Penis (tissue), 1 donor: ENCODE measurements around a stretch of chr2.

GRCh38 chr2:190211145-190211849 is 30.6 kb downstream of the C2orf88 start:
- PRO-cap = no peak

DNA sequence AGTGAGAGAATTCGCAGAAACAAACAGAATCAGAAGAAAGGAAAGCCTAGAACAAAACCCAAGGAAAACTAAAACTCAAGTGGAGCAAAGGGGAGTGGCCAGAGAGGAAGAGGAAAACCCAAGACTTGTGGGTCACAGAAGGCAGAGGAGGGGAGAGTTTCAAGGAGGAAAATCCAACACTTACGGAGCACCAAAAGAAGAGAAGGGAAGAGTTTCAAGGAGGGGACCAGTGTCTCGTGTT is 1.5 kb upstream of the MFSD6 start:
- PRO-cap = unidirectional peak, plus-strand start at position 144 of the sequence

GRCh38 chr2:190435879-190437183 is 28.2 kb downstream of the MFSD6 start:
- PRO-cap = no peak

- PRO-cap = no peak
Observed at GRCh38 chr2:190442126-190443127, 34.3 kb downstream of the MFSD6 start.

GRCh38 chr2:190477771-190478618 is 56.5 kb downstream of the NEMP2 start:
- PRO-cap = no peak

DNA sequence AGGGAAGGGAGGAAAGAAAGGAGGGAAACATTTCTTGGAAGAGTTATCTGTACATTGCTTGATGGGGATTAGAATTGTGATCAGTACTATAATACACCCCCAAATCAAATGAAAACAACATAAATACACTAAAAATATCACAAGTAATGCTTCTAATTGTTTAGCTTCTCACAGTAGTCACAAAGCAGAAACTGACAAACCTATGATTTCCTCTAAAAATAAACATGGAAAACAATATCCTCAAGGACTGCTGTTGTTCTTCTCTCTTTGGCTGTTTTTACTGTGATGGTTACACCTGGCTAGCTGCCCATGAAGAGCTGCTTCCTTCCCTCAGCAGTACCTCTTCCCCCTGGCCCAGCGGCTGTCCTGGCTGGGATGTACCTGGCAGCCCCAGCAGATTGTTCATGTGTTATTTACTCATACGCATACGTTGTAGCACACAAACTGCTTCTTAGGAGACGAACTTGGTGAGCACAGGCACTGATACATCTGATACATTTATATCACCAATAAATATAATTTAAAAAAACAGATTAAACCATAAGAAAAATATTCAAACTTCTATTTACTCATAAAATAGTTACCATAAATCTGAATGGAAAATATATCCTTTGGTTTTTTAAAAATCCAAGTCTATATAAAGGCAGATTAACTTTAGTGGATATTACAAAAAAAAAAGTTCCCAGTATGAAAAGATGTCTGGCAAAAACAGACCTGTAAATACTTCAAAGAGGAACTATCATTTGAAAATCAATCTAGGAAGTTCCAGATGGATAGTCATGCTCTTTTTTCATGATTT is 27.3 kb downstream of the NEMP2 start:
- PRO-cap = no peak

GRCh38 chr2:190510022-190510429 is 24.5 kb downstream of the NEMP2 start:
- PRO-cap = no peak

- PRO-cap = unidirectional peak, minus-strand start at chr2:190545871
Observed at GRCh38 chr2:190545638-190546142, 11.2 kb upstream of the NEMP2 start.

- PRO-cap = no peak
Observed at GRCh38 chr2:190811087-190811489, 69.5 kb upstream of the GLS start.

DNA sequence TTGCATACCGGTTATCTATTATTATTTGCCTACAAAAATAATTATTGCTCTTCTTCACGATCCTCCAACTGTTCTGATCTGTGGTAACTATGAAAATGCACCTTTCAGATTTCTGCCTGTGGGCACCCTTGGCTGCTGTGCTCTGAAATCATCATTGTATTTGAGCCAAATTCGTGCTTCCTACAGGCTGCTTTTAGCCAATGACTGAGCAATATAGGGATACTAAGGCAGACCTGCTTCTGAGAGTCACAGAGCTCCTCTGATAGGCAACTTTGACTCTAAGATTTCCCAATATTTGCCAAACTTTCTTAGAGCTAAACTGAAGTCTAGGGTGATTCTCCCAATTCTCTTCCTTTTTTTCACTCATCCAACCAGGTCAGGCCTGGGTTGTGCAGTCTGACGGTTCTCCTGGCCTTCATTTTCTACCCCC is 38.4 kb upstream of the GLS start:
- PRO-cap = no peak

DNA sequence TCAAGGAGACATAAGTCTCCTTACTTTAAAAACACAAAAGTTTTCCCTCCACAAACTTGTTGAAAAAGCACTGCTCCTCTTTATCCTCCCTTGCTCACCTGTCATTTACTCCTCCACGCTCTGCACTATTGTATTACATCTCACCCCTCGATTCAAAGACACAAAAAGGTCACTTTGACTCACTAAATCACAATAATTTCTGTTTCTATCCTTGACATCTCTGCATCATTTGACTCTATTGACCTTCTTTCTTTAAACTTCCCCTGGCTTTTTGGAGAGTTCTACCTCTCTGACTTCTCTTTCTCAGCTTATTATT is 35.0 kb upstream of the GLS start:
- PRO-cap = no peak

DNA sequence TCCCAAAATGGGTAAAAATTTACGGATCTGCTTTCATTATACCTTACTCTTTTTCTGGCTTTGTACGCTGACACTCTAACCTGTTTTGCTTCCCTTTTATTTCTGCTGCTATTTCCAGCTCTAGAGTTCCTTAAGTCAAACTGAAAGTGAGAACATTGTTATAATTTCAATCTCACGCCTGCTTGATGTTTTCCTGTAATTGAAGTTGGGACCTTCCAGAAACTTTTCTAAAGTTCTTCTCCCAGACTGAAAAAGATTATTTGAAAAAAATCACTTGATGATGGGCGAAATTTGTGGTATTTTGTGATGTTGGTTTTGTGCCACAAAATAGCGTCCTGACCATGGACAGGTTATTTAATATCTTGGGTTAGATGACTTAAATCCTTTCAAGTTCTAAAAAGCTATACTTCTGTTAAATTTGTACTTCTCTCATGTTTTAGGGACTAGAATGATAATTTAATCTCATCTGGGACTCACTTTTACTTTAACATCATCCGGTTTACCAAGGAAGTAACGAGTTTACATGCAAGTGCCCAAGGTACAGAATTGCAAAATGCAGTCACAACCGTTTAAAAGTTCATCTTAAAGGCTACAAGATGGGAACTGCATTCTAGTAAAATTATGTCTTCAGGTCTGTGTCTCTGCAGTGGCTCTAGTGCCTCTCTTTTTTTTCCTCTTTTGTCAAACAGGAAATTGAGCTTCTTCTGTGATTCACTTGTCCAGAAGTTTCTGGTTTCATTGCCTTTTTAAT is 2.0 kb downstream of the GLS start:
- PRO-cap = no peak

DNA sequence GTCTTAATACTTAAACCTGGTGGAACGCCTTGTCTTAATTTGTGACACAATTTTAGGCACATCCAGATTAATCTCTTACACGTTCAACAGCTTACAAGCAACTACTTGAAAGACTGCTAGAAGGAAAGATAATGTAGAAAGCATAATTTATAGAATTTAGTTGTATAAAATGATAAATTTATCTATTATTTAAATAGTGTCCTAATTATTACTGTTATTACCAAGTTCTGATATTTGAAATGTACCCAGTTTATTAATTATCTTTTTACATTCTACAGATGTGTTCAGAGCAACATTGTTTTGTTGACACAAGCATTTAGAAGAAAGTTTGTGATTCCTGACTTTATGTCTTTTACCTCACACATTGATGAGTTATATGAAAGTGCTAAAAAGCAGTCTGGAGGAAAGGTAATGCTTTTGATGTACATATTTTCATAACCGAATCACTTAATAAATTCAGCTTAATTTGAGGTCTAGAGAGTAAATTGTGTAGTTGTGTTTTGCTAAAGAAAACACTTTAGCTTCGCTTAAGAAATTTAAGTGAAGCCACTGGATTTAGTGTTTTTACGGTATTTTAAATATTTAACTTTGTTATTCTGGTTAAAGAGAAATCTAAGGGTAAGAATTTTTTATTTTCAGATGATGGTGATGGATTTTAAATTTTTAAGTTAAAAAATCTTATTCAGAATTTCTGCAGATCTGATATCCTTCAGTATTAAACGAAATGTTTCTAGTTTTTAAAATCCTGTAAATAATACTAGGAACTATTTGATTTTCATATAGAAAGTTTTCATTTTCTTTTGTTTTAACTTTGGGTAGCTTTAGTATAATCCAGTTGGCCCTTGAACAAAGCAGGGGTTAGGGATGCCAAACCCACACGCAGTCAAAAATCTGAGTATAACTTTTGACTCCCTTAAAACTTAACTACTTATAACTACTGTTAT is 19.9 kb downstream of the GLS start:
- PRO-cap = no peak

DNA sequence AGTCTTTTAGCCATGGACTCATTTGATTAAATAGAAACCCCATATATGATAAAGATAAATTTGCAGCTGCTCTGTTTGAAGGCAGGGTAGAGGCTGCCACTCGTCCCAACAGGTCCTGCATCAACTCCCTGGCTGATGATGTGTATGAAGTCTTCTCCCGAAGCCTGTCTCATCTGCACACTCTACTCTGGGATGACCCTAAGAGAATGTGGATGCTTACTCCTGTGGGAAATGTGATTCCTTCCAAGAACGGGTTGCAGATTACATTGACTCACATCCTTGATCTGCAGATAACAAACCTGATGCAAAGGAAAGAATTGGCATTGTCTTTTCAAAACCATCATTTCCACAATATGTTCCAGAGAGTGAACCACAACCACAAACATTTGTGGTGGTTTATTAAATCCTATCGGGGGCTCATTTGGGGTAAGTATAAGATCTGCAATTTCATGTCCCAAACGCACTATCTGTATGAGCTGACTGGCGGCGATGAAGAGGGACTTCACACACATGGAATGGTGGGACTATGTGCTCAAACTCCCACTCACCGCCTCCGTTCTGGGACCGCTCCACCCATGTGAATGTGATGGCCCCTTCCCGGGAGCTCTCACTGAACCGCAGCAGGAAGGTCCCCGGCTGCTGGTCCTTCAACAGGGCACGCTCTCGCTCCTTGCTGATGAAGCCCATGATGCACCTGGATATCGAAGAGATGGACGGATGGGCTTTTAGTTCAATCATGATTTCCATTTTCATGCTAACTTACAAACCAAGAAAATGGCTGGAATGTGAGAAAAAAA is 35.5 kb downstream of the STAT1 start:
- PRO-cap = no peak

- PRO-cap = no peak
Observed at GRCh38 chr2:191041568-191042077, 27.7 kb upstream of the STAT1 start.

- PRO-cap = no peak
Observed at GRCh38 chr2:191202496-191203298, 42.5 kb upstream of the MYO1B start.

GRCh38 chr2:191233995-191234194 is 11.3 kb upstream of the MYO1B start:
- PRO-cap = no peak

- PRO-cap = no peak
Observed at GRCh38 chr2:191305135-191305906, 60.1 kb downstream of the MYO1B start.

- PRO-cap = no peak
Observed at GRCh38 chr2:191390620-191391064, 145.4 kb downstream of the MYO1B start.

DNA sequence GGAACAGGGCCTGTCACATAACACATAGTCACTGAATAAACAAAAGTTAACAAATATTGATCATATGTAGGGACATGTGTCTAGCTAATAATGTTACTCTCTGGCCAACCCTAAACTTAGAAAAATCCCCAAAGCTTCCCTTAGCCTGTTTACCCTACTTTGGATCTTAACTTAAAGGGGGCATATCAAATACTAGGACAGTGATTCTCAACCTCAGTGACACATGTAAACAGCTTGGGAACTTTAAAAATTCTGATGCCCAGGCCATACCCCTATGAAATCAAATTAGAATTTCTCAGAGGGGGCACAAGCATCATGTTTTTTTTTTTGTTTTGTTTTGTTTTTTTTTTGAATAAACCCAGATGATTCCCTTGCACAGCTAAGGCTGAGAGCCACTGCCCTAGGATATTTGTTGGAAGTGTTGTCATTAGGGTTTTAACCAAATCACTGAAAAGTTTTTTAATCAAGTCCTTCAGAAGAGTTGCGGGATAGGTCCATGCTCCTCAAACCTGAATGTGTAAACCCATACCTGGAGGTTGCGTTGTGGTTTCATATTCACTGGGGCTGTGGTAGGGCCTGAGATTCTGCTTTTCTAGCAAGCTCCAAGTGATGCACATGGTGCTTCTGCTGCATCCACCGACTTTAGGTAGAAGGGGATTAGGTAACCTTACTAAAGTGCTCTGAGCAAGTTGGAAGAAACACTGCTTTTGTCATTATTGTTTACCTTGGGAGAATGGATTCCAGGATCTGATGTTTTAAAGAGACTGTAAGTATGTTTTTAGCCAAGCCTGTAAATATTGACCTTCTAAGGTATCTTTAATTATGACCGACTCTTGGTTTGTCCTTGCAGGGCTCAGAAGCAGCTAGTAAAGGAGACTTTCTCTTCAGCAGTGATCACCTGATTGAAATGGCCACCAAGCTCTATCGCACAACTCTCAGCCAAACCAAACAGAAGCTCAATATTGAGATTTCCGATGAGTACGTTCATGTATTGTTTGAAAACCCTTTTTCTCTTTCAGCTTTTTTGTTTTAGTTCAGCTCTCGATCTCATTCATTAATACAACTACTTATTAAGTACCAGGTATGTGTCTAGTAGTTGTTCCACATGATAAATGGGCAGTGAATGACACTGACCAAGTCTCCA is 170.4 kb downstream of the MYO1B start:
- PRO-cap = no peak